SK-N-SH (cell line): ENCODE measurements around a stretch of chr1.

DNA sequence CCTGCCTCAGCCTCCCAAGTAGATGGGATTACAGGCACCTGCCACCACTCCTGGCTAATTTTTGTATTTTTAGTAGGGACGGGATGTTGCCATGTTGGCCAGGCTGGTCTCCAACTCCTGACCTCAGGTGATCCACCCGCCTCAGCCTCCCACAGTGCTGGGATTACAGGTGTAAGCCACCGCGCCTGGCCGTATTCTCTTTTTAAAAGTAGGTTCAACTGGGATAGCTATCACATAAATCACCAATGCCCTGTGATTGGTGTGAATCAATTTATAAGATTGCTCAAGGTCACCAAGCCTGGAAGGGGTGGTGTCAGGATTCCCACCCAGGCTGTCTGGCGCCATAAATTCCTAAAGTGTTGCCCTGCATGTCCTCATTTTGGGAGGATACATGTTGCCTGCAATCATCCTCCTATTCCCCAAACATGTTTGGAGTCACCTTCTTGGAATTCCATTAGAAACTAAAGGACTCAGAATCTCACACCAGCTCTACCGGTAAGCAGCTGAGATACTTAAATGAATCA, 54.3 kb upstream of the SLC45A1 start:
- RRBS = no CpG with 5 or more reads among the region's 7 CpGs
CAGE:
- cytosol, long polyA plus RNA = no peak
- long polyA plus RNA = no peak
- nucleus, long polyA plus RNA = no peak

DNA sequence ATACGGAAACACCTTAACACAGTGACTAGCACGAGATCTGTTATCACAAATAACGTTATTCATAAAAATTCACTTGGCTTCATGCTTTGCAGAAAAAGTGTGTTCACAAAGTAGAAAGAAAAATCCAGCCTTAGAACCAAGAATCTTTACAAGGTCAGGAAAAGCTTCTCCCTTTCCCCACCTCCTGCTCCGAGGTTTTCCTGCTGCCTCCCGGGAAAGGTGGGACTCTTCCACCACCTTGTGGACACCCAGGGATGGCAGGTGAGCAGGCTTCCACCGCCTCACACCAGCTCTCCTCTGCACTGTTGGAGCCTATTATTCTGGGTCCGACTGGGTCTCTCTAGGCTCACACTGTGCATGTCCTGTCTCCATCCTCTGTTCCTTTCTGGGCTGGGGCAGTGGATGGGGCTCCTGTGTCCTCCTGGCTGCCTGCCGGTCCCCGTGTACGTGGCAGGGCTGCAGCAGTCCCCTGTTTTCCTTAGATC, 3.6 kb upstream of the SLC45A1 start:
- RRBS = no CpG with 5 or more reads among the region's 10 CpGs
CAGE:
- cytosol, long polyA plus RNA = no peak
- long polyA plus RNA = no peak
- nucleus, long polyA plus RNA = no peak

DNA sequence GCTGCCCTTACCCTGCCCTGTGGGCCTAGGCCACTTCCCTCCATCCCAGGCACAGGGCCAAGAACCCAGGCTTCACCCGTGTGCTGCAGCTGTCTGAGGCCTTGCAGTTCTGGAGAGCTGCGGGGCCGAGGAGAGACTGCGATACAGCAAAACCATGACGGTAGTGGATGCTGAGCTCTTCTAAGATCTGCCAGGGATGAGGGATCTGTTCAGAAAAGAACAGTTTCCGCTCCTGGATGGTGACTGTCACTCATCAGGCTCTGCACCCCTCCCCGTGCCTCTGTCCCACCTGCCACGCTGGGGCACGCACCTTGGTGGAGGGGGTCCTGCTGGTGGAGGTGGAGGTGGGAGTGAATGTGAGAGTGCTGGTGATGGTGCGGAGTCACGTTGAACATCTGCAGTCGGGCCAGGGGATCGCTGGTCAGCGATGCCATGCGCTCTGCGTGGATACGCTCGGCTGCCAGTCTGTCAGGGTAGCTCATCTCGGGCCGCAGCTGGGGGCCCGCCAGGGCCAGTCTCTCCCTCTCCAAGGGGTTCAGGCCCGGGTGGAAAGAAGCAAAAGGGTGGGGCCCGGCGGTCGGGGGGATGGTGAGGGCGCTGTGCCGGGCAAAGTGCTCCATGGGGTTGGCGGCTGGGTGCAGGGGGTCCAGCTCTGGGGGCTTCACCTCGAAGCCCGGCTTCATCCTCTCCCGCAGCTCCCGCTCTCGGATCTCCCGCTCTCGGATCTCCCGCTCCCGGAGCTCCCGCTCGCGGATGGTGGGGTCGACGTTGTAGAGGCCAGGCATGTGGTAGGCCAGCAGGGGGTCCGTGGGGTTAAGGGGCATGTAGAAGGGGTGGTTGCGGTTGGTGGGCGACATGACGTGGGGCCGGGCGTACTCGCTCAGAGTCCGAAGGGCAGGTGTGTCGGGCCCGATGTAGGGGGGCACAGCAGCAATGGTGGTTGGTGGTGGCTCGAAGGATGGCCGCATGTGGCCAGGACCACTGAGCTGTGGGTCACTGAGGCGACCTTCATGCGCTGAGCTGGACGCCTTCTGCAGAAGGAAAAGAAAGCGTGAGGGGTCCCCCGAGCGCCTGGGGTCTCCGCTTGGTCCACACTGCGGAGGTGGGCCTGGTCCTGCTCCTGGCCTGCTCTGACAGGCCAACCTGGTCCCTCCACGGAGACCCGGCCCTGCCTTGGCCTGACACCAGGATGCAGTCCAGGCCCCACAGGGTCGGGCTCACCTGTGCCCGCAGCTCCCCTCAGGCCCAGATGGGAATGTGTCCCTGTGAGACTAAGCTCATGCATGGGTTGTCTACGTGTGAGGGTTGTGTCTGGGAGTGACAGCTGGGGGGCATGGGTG, 40.4 kb downstream of the SLC45A1 start:
- RRBS = 97% methylated on average over 11 of the region's 67 CpGs
CAGE:
- cytosol, long polyA plus RNA = no peak
- long polyA plus RNA = no peak
- nucleus, long polyA plus RNA = no peak

GRCh38 chr1:8362200-8363436, 44.7 kb downstream of the SLC45A1 start:
- RRBS = no CpG with 5 or more reads among the region's 29 CpGs
CAGE:
- cytosol, long polyA plus RNA = no peak
- long polyA plus RNA = no peak
- nucleus, long polyA plus RNA = no peak

GRCh38 chr1:8378166-8378449, 60.2 kb downstream of the SLC45A1 start:
- RRBS = no CpG with 5 or more reads among the region's 3 CpGs
CAGE:
- cytosol, long polyA plus RNA = no peak
- long polyA plus RNA = no peak
- nucleus, long polyA plus RNA = no peak

DNA sequence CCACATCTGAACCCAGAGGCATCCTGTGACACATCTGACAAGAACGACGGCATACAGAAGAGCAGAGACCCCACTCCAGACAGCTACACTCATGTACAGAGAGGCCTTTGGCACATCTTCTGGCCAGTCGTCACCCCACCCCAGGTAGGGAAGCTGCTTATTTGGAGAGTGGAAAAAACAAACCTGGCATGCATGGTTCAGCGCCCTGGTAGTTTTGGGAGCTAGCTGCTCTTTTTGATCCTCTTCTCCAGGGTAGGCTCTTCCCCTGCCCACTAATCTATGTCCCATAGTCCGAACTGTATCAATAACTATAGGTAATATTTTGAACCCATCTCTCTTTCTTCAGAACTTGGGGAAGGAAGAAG, 72.2 kb downstream of the SLC45A1 start:
- RRBS = no CpG with 5 or more reads among the region's 5 CpGs
CAGE:
- cytosol, long polyA plus RNA = no peak
- long polyA plus RNA = no peak
- nucleus, long polyA plus RNA = no peak

DNA sequence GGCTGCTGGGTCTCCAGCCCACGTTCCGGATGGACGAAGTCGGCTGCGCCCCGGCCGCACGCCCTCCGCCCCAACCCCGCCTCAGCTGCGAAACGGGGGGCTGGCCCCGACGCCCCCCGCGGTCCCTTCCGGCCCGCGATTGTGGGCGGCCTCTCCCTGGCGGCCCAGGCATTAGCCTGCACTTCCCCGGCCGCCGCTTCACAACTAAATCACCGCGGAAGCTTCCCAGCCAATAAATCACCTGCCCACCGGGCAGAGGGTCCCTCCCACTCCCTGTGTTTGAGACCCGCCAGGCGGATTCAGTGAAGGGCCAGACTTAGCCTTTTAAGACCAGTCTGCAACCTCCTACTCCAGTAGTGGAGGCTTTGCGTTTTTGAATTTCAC, 106.1 kb downstream of the SLC45A1 start:
- RRBS = 2% methylated on average over 20 of the region's 30 CpGs
CAGE:
- cytosol, long polyA plus RNA = start-site peak on the minus strand centred at position 128 of the sequence, 213 bp wide, 94 and 155 reads in 2 replicates
- long polyA plus RNA = start-site peak on the minus strand centred at position 77 of the sequence, 102 bp wide, 69 and 63 reads in 2 replicates
- nucleus, long polyA plus RNA = no peak

GRCh38 chr1:8427328-8428148, 109.6 kb downstream of the SLC45A1 start:
- RRBS = no CpG with 5 or more reads among the region's 9 CpGs
CAGE:
- cytosol, long polyA plus RNA = no peak
- long polyA plus RNA = no peak
- nucleus, long polyA plus RNA = no peak

DNA sequence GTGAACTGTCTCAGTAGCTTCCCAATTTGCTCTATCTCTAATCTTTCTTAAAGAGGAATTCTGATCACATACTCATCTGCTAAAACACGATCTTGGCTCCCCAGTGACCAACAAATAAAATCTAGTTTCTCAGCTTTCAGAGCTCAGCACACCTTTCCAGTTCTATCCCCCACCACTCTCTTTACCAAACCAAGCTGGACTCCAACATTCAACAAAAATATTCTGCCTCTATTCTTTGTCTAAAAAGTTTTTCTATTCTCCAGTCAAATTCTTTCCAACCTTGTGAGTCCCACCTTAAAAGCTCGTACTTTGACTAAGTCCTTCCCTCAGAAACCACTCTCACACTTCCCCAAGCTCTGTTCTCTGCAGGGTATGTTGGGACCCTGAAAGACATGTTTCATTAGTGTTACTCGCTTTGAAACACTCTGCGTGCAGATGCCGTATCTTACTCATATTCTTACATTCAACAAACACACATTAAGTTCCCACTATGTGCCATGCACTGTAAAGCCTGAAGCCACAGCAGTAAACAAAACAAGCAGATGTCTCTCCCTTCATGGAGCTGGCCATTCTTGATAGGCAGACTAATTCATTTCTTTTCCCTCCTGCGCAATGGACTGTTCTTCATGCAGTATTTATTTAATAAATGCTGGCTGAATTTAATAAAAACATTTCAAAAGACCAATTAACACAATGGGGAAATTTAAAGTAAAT, 229.7 kb downstream of the RERE start:
- RRBS = no CpG with 5 or more reads among the region's 6 CpGs
CAGE:
- cytosol, long polyA plus RNA = no peak
- long polyA plus RNA = no peak
- nucleus, long polyA plus RNA = no peak

- RRBS = no CpG with 5 or more reads among the region's 5 CpGs
CAGE:
- cytosol, long polyA plus RNA = no peak
- long polyA plus RNA = no peak
- nucleus, long polyA plus RNA = no peak
Observed at GRCh38 chr1:8604113-8604703, 213.2 kb downstream of the RERE start.

GRCh38 chr1:8665128-8665556, 152.3 kb downstream of the RERE start:
- RRBS = no CpG with 5 or more reads among the region's 3 CpGs
CAGE:
- cytosol, long polyA plus RNA = no peak
- long polyA plus RNA = no peak
- nucleus, long polyA plus RNA = no peak

GRCh38 chr1:8987748-8988207, 38.4 kb downstream of the SLC2A7 start:
- RRBS = no CpG with 5 or more reads among the region's 9 CpGs
CAGE:
- cytosol, long polyA plus RNA = no peak
- long polyA plus RNA = no peak
- nucleus, long polyA plus RNA = no peak

GRCh38 chr1:9161773-9162788, 33.2 kb upstream of the GPR157 start:
- RRBS = no CpG with 5 or more reads among the region's 23 CpGs
CAGE:
- cytosol, long polyA plus RNA = no peak
- long polyA plus RNA = no peak
- nucleus, long polyA plus RNA = no peak

GRCh38 chr1:9166354-9166855, 37.5 kb upstream of the GPR157 start:
- RRBS = no CpG with 5 or more reads among the region's 14 CpGs
CAGE:
- cytosol, long polyA plus RNA = no peak
- long polyA plus RNA = no peak
- nucleus, long polyA plus RNA = no peak

GRCh38 chr1:9240473-9240733, 5.8 kb downstream of the H6PD start:
- RRBS = no CpG with 5 or more reads among the region's 4 CpGs
CAGE:
- cytosol, long polyA plus RNA = no peak
- long polyA plus RNA = no peak
- nucleus, long polyA plus RNA = no peak

- RRBS = no CpG with 5 or more reads among the region's 15 CpGs
CAGE:
- cytosol, long polyA plus RNA = no peak
- long polyA plus RNA = no peak
- nucleus, long polyA plus RNA = no peak
Observed at GRCh38 chr1:9242365-9243157, 8.0 kb downstream of the H6PD start.

DNA sequence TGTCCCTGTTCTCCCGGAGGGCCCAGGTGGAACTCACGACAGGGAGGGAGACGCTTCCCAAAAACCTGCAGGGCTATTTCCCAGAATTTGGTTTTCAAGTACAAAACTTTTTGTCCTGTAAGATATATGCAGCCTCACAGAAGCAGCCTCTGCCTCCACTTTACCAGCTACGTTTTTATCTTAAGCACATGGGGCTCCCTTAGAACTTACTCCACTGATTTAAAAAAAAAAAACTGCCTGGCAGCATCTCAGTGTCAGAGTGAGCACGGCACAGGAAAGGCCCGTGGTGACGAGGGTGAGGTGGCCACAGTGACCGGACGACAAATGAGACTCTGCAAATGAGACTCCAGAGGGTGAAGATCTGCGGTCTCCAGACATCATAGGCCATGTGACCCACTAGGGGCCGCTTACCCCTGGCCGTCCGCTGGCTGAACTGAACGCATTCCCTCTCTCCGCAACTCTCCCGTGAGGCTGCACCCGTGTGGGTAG, 23.8 kb upstream of the SPSB1 start:
- RRBS = 100% methylated on average over 1 of the region's 17 CpGs
CAGE:
- cytosol, long polyA plus RNA = no peak
- long polyA plus RNA = no peak
- nucleus, long polyA plus RNA = no peak

DNA sequence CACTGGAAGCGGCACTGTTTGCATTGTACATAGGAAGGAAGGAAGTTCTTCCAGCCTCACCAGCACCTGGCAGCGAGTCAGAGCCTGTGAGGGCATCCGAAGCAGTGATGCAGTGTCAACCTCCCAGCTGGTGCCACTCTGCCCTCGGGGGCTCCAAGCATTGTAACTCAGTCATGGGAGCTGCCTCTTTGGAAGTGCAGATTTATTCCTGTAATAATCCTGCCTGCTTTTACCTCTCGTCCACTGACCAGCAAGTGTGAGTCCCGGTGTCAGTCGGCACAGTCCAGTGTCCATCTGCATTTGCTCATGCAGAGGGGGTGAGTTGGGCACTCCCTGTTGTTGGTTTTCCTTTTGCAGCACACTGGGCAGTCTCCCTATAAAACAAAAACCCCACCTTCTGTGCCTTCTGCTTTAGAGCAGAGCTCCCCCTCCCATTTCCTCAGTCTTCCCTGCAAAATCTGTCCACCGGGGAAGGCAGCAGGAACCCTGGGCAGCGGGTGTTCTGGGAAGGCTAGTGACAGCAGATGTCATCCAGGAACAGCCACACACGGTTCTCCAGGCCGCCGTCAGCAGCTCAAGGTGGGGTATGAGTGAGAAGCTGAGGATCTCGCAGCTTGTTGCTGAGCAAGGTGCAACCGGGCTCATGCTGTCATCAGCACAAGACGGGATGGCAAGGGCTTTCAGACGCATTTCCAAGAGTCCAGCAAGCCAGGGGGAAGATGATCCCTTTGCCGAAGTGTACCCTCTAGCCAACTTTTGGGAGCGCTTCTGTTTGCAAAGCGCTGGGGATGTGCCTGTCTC, 23.2 kb upstream of the SPSB1 start:
- RRBS = no CpG with 5 or more reads among the region's 19 CpGs
CAGE:
- cytosol, long polyA plus RNA = no peak
- long polyA plus RNA = no peak
- nucleus, long polyA plus RNA = no peak

DNA sequence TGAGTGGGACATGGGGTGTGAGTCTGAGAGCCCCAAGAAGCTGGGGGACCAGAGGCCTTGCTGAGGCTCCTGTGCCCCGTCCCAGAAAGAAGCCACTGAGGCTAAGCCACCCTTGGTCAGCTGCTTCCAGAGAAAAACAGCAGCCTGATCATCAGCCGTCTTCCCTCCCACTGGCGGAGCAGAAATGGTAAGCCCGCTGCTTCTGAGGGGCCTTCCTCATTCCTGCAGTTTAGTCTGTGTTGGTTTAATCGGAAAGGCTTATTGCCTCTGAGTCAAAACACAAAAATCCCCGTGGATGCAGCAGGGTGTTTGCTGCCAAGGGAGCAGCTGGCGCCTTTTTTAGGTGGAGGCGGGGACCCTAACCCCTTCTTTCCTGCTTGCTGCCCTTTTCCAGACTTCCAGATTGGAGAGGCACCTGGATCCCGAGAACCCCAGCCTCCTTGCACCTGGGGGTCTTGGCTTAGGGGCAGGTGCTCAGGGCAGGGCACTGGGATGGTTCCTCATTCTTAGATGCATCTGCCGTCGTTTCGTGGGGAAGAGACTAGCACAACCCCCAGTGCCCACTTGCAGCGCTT, 34.0 kb downstream of the SPSB1 start:
- RRBS = no CpG with 5 or more reads among the region's 13 CpGs
CAGE:
- cytosol, long polyA plus RNA = no peak
- long polyA plus RNA = no peak
- nucleus, long polyA plus RNA = no peak

GRCh38 chr1:9406033-9406492, 113.4 kb downstream of the SPSB1 start:
- RRBS = no CpG with 5 or more reads among the region's 7 CpGs
CAGE:
- cytosol, long polyA plus RNA = no peak
- long polyA plus RNA = no peak
- nucleus, long polyA plus RNA = no peak